Upper lobe of left lung (tissue), 5 donors: ENCODE measurements around a stretch of chr1.

GRCh38 chr1:229409636-229410330 is 24.1 kb downstream of the ACTA1 start:
- PRO-cap, 2 experiments, result peak in 1 of 2 experiments; most common minus-strand start chr1:229410103 (in 1)
- RAMPAGE, long total RNA, 4 experiments, result no peak in any of the 4 experiments

DNA sequence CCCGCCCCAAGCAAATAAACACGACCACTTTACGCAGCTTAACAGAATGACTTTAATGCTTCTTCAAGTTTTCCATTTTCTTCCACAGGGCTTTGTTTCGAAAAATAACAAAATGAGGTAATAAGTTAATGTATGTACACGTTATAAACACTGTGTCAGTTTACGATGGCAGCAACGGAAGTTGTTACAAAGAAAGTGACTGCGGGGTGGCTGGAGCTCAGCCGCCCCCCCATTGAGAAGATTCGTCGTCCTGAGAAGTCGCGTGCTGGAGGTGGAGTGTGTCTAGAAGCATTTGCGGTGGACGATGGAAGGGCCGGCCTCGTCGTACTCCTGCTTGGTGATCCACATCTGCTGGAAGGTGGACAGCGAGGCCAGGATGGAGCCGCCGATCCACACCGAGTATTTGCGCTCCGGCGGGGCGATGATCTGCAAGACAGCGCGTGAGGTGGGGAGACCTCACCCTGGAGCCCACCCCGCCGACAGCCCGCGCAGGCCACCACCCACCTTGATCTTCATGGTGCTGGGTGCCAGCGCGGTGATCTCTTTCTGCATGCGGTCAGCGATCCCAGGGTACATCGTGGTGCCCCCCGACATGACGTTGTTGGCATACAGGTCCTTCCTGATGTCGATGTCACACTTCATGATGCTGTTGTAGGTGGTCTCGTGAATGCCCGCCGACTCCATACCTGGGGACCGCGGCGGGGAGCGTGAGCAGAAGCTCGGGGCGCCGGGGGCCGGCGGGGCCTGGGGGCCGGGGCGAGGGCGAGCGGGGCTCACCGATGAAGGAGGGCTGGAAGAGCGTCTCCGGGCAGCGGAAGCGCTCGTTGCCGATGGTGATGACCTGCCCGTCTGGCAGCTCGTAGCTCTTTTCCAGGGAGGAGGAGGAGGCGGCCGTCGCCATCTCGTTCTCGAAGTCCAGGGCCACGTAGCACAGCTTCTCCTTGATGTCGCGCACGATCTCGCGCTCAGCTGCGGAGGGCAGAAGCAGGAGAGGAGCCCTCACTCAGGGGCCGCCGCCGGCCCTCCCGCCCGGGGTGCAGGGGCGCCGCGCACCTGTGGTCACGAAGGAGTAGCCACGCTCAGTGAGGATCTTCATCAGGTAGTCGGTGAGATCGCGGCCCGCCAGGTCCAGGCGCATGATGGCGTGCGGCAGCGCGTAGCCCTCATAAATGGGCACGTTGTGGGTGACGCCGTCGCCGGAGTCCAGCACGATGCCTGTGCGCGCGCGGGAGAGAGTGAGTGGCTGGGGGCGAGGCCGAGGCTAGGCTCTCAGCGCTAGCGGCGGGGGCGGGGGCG is 2.2 kb downstream of the ACTA1 start:
- PRO-cap, 2 experiments, result no peak in any of the 2 experiments
- RAMPAGE, long total RNA, 4 experiments, result no peak in any of the 4 experiments

- PRO-cap, 2 experiments, result no peak in any of the 2 experiments
- RAMPAGE, long total RNA, 4 experiments, result no peak in any of the 4 experiments
These were observed 1.4 kb upstream of the NUP133 start for GRCh38 chr1:229509406-229510020.

DNA sequence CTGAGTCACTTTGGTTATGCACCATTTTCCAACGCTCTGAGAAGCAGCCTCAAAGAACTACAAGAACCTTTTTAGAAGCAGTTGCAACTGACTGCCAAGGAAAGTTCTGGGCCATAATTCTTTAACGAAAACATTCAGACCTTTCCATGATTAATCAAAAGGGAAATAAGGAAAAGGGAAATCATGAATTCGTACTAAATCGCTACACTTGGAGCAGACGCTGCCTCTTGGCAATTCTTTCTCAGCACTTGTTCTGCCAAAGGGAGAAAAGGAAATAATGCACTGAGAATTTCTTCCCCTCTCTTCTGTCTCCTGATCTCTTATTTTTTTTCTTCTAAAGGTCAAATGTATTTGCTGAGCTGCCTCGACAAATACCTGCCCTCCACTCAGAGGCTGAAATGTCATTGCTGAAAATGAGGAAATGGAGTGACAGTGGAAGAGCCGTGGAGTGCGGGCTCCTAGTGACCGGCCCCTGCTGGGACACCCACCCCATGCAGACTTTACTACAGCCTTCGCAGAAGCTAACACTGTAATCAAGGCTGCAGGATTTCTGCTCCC is 67.9 kb upstream of the GALNT2 start:
- PRO-cap, 2 experiments, result no peak in any of the 2 experiments
- RAMPAGE, long total RNA, 4 experiments, result no peak in any of the 4 experiments

- PRO-cap, 2 experiments, result no peak in any of the 2 experiments
- RAMPAGE, long total RNA, 4 experiments, result no peak in any of the 4 experiments
These were observed 3.4 kb downstream of the GALNT2 start for GRCh38 chr1:230070365-230070966.

GRCh38 chr1:230103453-230104101 is 36.5 kb downstream of the GALNT2 start:
- PRO-cap, 2 experiments, result no peak in any of the 2 experiments
- RAMPAGE, long total RNA, 4 experiments, result start-site peak on the plus strand in 1 of 4 experiments, at chr1:230103530-230103641 at its widest, 10 reads per replicate

GRCh38 chr1:230119124-230119565 is 52.1 kb downstream of the GALNT2 start:
- PRO-cap, 2 experiments, result no peak in any of the 2 experiments
- RAMPAGE, long total RNA, 4 experiments, result no peak in any of the 4 experiments

- PRO-cap, 2 experiments, result no peak in any of the 2 experiments
- RAMPAGE, long total RNA, 4 experiments, result no peak in any of the 4 experiments
These were observed 105.0 kb downstream of the GALNT2 start for GRCh38 chr1:230171905-230172510.

DNA sequence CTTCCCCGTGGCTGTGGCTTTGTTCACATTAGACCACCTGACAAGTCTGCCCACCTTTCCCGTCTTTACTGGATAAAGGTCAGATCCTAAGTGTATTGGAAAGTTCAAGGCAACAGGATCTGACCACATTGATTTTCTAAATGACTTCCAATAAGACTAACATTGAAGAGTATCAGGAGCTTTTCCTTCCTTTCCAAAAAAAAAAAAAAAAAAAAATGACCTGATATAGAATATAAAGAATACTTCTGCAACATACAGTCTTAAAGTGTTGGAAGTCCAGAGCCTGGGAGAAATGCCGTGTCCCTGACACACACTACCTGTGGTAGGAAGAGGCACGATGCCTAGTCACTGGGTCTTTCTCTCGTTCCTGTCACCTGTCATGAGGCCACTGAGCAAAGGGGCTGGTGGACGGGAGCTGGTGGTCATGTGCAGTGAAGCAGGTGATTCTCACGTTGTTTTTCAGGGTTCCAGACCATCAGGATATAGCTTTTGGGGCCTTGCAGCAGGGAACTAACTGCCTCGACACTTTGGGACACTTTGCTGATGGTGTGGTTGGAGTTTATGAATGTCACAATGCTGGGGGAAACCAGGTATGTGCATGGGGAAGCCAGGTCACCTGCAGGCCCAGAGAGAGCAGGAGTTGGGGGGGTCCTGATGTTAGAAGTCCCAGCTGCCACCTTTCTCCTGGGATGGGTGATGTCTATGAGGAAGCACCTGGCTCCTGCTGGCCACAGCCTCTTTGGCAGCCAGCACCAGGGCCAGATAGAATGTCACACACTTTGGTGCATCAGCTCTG is 161.2 kb downstream of the PGBD5 start:
- PRO-cap, 2 experiments, result no peak in any of the 2 experiments
- RAMPAGE, long total RNA, 4 experiments, result start-site peak on the plus strand in 1 of 4 experiments, centred at position 488 of the sequence, 18 reads per replicate

DNA sequence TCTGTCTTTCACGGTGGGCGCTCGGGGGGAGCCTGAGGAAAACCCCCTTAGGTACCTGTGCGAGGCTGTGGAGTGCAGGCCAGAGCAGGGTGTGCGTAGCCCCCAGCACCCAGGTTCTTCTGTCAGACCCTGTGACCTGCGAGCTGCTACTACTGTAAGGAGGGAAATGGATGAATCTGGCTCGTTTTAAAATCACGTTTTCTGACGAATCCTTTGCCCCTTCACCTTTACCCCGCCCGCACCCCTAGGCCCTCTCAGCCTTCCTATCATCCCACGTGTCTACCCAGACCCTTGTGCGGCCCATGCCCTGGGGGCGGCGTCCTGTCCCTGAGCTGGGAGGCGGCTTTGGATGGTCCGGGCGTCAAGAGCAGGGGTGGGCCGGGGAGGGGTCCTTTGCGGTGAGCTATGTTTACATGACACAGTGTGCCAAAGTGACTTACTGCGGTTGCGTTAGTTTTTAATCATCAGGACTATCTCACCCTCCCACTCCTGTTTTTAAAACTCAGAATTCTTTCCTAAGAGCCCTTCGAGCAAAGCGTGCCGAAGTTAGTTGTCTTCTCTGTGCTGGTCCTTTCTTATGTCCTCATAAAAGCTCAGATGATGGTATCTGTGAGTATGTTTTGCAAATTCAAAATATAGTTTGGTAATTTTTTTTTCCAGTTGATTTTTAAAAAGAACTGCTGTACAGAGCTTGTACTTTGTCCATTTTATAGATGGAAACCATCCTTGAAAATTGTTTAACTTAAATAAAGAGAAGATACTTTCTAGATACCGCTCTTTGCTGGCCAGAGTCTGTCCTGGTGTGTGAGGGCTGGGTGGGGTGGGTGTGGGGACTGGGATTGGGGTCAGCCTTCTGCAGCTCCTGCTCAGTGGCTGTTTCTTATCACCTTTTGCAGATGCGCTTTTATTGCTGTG is 144.5 kb downstream of the PGBD5 start:
- PRO-cap, 2 experiments, result no peak in any of the 2 experiments
- RAMPAGE, long total RNA, 4 experiments, result no peak in any of the 4 experiments

DNA sequence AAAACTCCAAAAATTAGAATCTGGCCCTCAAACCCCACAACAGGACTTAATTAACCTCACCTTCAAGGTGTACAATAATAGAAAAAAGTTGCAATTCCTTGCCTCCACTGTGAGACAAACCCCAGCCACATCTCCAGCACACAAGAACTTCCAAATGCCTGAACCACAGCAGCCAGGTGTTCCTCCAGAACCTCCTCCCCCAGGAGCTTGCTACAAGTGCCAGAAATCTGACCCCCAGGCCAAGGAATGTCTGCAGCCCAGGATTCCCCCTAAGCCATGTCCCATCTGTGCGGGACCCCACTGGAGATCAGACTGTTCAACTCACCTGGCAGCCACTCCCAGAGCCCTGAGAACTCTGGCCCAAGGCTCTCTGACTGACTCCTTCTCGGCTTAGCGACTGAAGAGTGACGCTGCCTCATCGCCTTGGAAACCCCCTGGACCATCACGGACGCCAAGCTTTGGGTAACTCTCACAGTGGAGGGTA is 38.9 kb upstream of the COG2 start:
- PRO-cap, 2 experiments, result no peak in any of the 2 experiments
- RAMPAGE, long total RNA, 4 experiments, result no peak in any of the 4 experiments

DNA sequence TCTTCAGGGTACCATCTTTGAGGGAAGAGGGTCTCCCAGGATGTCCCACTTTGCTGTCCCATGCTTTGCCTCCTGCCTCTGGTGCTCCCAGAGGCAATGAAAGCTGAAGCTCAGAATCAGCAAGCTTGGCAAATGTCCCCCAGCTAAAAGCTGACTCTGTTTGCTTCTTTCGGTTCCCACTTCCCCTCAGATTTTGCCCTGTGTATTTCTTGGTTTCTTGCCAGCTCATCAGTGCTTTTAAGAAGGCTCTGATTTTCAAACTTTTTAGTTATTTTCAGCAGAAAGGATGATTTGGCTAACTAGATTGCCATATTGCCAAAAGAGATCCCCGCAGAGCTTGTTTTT is 33.1 kb upstream of the COG2 start:
- PRO-cap, 2 experiments, result no peak in any of the 2 experiments
- RAMPAGE, long total RNA, 4 experiments, result no peak in any of the 4 experiments

DNA sequence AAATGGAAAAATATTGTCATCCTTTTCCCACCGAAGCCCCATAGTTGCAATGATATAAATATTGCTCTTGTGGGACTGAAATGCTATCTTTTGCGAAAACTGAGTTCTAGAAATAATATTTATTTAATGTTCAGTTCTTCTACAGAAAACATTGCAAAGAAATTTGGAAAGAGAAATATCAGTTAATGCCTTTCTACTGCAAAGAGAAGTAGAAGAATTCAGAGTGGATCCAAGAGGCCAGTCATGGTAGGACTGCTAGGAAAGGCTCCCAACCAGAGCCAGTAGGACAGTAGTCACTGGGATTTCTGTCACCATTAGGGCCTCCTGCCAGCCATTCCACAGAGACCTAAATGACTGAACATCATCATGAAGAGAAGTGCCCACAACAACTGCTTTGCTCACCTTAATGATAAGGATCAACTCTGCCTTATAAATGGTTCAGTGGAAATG is 11.7 kb upstream of the AGT start:
- PRO-cap, 2 experiments, result no peak in any of the 2 experiments
- RAMPAGE, long total RNA, 4 experiments, result no peak in any of the 4 experiments

DNA sequence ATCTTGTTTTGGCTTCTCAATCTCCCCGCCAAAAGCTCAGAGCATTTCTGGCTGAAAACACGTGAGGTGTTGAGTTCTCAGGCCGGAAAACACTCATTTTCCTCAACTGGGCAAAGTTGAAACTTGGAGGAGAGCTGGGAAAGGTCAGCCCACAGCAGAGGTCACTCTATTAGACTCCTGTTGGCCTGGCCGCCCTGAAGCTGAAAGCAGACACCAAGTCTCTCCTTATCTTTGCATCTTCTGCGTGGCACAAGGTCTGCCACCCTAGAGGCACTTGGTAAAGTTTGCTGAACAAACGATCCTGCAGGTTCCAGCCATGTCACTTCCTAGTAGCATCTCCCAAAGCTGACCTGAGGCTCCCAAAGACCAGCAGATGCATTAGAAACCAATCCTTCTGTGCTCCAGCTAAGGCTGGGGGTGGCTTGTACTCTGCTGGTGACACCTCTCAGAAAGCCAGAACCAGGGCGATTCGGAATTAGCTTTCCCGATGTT is 10.9 kb downstream of the CAPN9 start:
- PRO-cap, 2 experiments, result no peak in any of the 2 experiments
- RAMPAGE, long total RNA, 4 experiments, result no peak in any of the 4 experiments

GRCh38 chr1:230858661-230859940 is 9.2 kb downstream of the C1orf198 start:
- PRO-cap, 2 experiments, result no peak in any of the 2 experiments
- RAMPAGE, long total RNA, 4 experiments, result no peak in any of the 4 experiments

GRCh38 chr1:230945070-230945455 is 33.6 kb downstream of the TTC13 start:
- PRO-cap, 2 experiments, result peak in 1 of 2 experiments; most common plus-strand start chr1:230945327 (in 1)
- RAMPAGE, long total RNA, 4 experiments, result no peak in any of the 4 experiments

- PRO-cap, 2 experiments, result no peak in any of the 2 experiments
- RAMPAGE, long total RNA, 4 experiments, result no peak in any of the 4 experiments
These were observed 20.5 kb downstream of the FAM89A start for GRCh38 chr1:231019476-231020002.

DNA sequence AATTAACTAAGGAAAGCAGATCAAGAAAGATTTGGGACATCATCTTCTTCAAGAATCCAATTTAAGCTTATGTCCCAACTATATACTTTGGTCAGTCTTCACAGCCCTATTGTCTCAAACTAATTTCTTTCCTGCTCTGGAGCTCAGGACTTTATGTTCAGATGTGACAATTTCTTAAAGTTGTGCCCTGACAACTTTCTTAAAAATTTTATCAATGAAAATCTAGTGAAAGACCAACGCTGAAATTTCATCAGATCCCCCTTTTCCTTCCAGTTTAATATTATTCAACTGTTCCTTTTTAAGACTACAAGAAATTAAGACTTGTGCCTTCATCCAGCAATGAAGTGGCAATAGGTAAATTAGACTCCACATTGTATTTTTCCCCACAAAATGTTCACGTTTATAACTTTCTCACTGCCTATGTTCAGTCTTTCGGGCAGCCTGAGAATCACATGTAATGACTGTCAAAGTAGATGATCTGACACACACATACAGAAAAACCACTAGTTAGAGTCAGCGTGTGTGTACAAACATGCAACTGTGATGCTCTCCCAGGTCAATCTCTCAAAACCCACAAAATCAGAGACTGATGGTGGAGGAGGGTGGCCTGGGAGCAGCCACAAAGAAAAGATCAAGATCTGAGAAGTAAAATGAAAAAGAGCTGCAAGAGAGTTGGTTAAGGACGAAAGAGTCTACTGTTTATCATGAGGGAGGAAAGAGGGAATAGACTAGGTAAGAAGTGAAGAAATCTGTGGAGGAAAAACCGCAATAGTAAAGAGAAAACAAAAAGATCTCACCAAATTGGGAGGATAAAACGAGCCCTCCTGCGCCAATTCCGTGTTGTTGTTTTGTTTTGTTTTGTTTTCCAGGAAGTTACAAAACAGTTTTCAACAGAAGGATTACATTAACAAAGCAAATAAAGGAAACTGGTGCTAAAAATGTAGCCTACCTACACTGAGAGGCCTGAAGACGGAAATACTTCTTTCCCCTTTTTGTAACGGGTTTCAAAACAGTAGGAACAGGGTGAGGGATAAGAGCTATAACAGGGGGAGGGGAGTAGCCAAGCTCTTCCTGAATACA is 2.4 kb downstream of the EGLN1 start:
- PRO-cap, 2 experiments, result peak in 1 of 2 experiments; most common plus-strand start position 1,007 of the sequence (in 1)
- RAMPAGE, long total RNA, 4 experiments, result no peak in any of the 4 experiments

- PRO-cap, 2 experiments, result no peak in any of the 2 experiments
- RAMPAGE, long total RNA, 4 experiments, result no peak in any of the 4 experiments
These were observed 13.3 kb downstream of the TSNAX start for GRCh38 chr1:231541769-231542128.

DNA sequence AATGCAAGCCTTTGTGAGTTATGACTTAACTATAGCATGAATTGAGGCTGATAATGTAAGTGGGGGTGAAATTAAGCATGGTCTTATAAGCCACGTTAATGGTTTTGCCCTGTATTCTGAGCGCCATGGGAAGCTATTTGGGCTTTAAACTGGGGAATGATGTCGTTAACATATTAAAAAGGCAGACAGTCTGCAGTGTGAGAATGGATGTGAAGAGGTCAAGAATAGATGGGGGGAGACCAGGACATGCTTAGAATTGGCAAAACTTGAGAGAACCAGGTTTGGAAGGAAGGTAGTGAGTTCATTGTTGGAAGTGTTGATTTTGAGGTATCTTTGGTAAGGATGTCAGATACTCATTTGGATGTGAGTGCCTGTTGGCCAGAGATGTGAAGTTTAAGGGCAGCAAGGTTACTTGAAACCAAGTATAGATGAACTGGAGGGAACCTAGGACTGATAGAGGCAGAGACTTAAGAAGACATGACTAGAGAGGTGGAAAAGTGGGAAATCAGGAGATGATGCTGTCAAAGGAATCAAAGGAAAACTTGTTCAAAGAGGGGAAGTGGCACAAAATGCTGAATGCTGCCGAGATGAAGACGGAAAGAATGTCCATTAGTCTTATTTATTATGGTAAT is 28.5 kb downstream of the TSNAX start:
- PRO-cap, 2 experiments, result no peak in any of the 2 experiments
- RAMPAGE, long total RNA, 4 experiments, result start-site peak on the plus strand in 1 of 4 experiments, centred at position 332 of the sequence, 11 reads per replicate